Progenitor cell of endocrine pancreas (in vitro differentiated cells): ENCODE measurements around the genes TRAK1, LYZL4 and ZNF662.

DNA sequence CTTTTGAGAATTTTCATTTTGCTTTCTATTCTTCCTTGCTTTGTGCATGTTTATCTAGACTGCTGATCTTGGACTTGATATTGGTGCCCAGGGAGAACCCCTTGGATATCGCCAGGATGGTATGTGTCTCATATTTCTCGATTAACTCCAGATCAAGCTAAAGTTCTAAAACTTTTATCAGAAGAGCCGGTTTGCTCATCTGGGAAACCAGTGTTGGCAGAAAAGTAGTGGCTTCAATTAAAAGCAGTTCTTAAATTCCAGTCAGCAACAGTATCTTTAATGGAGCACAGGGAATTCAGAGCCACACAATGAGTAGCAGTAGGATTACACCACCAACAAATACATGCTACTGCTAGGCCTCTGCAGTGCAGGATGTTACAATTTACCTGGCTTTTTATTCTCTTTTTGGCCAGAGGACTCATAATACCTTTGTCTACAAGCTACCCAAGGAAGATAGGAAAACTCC, 38.7 kb downstream of the CTNNB1 start:
- PRO-cap: no peak

GRCh38 chr3:41563390-41564042, 364.2 kb downstream of the CTNNB1 start:
- PRO-cap: no peak

- PRO-cap: no peak
Measured at GRCh38 chr3:42014587-42014962, 52.7 kb upstream of the ULK4 start.

GRCh38 chr3:42031680-42032538, 59.2 kb upstream of the TRAK1 start:
- PRO-cap: no peak

DNA sequence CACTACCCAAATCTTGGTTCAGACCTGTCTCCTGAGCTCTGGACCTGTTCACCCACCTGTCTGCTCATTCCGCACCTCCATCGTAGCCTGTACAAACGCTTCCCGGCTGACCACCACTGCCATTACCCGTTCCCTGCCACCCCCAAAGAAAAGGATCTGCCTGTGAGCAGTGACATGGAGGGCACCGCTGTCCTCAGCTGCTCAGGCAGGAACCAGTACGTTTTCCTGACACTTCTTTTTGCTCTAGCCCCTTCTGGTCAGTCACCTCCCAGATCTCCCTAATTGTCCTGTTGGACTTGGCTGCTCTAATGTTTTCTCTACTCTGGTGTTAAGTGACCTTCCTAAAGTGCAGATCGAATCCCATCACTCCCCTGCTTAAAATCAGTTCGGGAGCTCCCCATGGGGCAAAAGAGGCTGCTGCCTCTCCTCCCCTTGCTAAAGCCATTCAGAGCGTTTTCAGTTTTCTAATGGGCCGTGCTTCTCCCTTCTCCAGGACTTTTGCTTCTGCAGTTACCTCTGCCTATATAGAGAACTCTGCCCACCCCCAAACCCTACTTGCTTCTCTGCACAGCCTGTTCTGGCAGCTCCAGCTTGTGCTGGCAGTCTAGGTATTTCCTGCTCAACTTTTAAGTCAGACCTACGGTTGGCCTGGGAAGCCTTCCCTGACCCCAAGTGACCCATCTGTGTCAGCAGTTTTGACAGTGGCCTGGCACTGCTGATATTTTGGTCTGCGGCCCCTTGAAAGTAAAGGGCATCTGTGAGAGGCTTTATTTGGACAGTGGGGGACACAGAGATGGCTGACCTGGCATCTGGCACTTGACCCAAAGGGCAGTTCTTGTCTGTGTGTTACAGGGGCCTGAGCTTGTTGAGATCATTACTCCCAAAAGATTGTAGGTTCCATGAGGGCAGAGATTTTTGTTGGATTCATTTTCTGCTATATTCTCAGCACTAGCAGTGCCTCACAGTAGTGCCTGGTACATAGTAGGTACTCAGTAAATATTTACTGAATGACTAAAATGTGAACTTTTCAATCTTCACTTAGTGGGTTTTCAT, 55.5 kb upstream of the TRAK1 start:
- PRO-cap: no peak

DNA sequence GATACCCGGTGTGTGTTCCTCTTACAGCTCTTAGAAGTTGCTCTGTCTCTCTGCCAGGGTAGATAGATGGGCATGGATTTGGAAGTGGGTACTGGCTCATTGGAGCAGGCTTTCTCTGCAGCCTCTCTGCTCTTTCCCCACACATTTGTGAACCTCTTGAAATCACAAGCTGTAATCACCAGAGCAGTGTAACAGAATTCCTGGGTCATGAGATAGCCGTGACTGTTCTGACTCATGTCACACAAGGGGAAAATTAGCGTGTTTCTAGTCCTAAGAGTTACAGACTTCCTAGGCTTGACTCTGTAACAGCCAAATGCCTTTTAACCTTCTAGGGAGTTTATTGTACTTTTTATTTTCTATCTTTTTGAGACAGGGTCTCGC, 54.8 kb upstream of the TRAK1 start:
- PRO-cap: unidirectional peak, minus-strand start at position 149 of the sequence

DNA sequence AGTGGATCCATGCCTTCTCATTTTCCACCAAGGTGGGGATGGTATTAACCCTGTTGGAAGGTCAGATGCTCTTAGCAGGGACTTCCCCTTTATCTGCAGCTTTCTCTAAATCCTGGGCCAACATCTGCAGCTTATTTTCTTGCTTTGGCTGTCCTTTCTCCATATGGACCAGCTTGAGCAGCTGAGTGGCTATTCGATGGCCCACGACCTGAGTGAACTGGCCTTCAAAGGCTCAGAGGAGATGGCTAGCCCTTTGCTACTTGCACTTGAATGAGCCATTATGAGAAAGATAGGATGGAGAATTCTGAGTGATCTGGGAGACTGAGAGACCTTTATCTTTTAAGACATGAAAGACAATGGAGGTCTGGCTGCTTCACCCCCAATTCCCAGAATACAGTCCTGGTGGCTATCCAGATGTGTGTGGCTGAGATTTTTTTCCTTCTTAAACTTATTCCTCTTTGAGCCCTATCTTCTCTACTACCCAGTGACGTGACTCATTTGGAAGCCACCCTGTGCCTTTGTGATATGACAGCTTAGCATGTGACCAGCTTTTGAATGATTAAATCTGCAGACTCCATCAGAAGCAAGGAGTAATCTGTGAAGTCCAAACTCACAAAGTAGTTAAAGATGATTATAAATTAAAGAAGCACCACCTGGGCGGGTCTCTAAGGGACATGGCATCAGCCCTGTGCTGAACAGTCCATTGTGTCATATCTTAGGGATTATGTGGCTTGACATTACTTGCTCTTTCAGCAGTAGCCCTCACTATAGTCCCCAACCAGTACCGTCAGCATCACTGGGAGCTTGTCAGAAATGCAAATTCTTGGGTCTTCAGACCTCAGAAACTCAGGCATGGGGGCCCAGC, 39.5 kb upstream of the TRAK1 start:
- PRO-cap: no peak

GRCh38 chr3:42090818-42091822, at the start of gene TRAK1:
TSS of gene TRAK1 (plus strand) at chr3:42091357.
- PRO-cap: no peak

GRCh38 chr3:42188338-42188647, 77.7 kb downstream of the CCK start:
- PRO-cap: no peak

DNA sequence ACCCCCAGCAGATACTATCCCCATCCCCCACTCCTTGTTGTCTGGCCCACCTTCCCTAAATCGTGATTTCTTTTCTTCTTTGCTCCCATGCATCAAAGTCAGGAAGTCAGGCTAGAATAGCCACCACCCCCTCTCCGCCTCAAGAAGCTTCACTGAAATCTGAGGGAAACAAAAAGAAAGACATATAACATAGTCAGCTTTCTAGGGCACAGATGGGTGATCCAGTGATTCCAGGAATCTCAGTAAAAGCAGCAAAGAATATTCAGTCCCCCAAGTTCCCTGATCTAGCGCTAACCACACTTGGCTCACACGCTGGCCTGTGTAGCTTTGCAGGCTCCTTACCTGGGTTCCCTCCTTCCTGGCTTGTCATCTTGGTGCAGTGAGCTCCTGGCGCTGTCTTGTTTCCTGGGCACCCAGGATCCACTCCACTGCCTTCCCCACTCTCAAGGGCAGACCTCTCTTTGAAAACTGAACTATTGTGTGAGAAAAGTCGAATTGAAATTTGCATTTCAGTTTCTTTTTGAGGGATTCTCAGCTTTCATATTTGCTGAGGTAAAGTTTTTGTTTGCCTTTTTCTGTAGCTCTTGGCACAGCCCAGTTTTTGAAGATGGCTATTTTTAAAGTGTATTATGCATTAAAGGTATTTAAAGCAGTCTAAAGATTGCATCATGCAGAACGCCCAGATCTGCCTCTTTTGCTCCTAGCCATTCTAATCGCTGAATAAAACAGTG, 70.2 kb downstream of the CCK start:
- PRO-cap: no peak

- PRO-cap: no peak
Measured at GRCh38 chr3:42410422-42410841, at the start of gene LYZL4. TSS of gene LYZL4 (minus strand) at chr3:42410610.

- PRO-cap: no peak
Measured at GRCh38 chr3:42516201-42516807, 13.9 kb downstream of the VIPR1 start.

DNA sequence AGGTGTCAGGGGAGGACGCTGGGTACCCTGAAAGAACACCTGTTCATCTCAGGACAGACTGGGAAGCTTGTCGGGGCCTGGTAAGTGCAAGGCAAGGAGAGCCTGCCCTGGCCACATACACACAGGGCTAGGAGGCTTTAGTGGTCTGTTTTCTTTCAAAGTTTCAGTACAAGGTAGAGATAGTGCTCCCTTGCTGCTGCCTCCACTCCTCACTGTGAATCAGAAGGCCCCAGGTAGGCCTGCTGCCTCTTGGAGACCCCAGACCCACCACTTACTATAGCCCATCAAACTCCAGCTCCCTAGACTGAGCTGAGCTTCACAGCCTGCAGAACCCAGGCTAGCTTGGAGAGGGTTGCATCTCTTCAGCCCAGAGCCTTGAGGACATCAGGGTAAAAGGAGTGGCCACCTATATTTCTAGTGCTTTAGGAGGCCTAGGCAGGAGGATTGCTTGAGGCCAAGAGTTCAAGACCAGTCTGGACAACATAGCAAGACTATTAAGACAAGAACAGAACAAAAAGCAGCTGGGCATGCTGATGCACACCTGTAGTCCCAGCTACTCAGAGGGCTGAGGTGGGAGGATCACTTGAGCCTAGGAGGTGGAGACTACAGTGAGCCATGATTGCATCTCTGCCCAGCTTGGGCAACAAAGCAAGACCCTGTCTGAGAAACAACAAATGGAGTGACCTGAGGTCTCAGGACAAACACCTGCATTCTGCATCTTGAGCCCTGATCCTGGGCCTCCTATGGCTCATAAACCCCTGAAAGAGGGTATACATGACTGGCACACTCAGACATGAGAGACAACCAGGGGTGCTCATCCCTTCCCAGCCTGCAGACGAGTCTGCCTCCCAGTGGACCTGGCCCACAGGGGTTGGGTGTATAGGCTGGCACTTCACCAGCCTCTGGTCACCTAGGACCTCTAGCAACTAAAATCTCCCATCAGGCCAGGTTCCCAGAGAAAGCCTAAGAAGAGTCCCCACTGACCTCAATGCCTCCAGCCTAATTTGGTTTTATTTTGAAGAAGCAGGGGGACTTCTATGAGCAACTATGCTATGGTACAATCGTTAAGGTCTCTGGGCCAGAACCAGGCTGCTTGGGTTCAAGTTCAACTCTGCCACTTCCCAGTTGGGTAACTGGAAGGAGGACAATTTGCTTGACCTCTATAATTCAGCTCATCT, 3.1 kb upstream of the ZBTB47 start:
- PRO-cap: no peak

GRCh38 chr3:42705879-42706396, 3.3 kb upstream of the HHATL start:
- PRO-cap: no peak

- PRO-cap: no peak
Measured at GRCh38 chr3:42778439-42779054, 5.5 kb upstream of the CCDC13 start.

DNA sequence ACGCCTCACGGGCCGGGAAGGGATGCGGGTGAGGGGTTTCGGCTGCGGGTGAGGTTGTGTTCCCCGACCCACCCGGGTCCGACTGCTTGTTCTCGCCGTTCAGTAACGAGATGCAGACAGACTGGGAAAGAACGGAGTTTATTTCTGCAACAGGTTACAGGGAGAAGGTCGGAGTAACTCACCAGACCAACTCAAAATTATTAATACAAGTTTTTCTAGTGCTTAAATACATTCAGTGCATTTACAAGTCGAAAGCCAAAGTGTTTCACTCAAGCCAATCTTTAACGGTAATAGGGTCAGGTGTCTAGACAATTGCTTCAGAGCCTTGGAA, 492 bp upstream of the HIGD1A start:
- PRO-cap: unidirectional peak, minus-strand start at position 112 of the sequence

GRCh38 chr3:42811193-42812153, 2.2 kb downstream of the ACKR2 start:
- PRO-cap: bidirectional peak, plus-strand start at chr3:42811748, minus-strand start at chr3:42811620; bidirectional peak, plus-strand start at chr3:42812004, minus-strand start at chr3:42811953

DNA sequence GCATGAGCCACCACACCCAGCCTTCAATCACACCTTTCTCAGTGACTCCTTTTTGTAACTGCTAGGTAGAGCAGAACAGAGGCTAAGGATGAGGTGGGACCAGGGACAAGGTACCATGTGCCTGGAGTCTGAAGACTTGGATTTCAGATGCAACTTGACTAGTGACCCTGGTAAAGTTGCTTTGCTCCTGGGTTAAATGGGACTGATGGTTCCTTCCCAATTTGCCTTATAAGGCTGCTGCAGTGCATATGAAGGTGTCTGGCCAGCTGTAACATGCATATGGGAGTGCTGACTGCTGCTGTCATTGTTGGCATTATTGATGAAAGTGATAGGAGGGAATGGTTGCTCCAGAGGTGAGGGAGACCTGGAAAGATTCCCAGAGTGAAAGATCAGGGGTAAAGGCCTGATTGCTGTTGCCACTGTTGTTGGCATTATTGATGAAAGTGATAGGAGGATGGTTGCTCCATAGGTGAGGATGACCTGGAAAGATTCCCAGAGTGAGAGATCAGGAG, 20.5 kb downstream of the CYP8B1 start:
- PRO-cap: no peak

DNA sequence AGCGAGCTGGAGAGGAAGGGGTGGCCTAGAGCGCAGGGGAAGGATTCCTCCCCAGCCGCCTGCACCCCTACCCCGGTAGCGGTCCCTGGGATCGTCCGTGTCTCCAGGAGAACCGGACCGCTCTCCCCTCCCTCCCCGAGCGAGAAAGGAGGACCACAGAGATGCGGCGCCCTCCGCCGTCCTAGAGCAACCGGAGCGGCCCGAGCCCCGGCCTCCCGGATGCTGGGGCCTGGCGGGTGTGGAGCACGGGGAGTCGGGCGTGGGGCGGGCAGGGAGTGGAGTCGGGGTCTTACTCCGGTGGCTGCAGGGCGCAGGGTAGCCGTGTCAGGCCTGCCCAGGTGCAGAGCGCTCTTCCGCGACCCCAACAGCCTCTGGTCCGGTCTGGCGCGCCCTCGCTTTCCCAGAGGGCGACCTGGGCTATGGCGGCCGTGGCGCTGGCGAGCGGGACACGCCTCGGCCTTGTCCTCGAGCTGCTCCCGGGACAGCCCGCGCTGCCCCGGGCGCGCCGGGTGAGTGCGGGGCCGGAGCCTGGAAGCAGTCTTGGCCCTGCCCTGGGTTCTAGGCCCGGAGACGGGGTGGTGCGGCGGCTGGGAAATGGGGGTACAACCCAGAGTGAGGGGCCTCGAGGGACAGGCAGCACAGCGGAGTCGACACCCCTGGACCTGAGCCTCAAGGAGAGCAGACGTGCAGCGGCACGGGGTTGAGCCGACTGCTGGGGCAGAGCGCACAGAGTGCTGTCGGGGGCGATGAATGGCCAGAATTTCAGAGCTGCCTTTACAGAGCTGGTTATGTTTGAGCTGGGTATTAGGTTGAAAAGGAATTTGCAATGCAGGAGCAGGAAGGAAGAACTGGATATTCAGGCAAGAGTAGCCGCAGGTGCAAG, at the start of gene ZNF662:
Gene ZNF662 (plus strand): TSS at position 210 of the 883 bp plus-strand sequence.
- PRO-cap: no peak

GRCh38 chr3:43153054-43154184, 47.5 kb upstream of the POMGNT2 start:
- PRO-cap: no peak